ENCODE data around the gene CA5B.

- RRBS = no CpG with 5 or more reads among the region's 11 CpGs
CAGE:
- cytosol, long polyA plus RNA = no peak
- long polyA plus RNA = no peak
- nucleus, long polyA plus RNA = no peak
Observed at GRCh38 chrX:12954291-12954851, 20.5 kb upstream of the TMSB4X start.

GRCh38 chrX:12957318-12957527 is 17.7 kb upstream of the TMSB4X start:
- RRBS = no CpG with 5 or more reads among the region's 4 CpGs
CAGE:
- cytosol, long polyA plus RNA = no peak
- long polyA plus RNA = no peak
- nucleus, long polyA plus RNA = no peak

GRCh38 chrX:12968116-12968845 is 6.6 kb upstream of the TMSB4X start:
- RRBS = no CpG with 5 or more reads among the region's 12 CpGs
CAGE:
- cytosol, long polyA plus RNA = no peak
- long polyA plus RNA = no peak
- nucleus, long polyA plus RNA = no peak

GRCh38 chrX:12971324-12972235 is 3.3 kb upstream of the TMSB4X start:
- RRBS = no CpG with 5 or more reads among the region's 14 CpGs
CAGE:
- cytosol, long polyA plus RNA = no peak
- long polyA plus RNA = no peak
- nucleus, long polyA plus RNA = no peak

GRCh38 chrX:13051341-13051974 is 7.0 kb upstream of the FAM9C start:
- RRBS = no CpG with 5 or more reads among the region's 3 CpGs
CAGE:
- cytosol, long polyA plus RNA = no peak
- long polyA plus RNA = no peak
- nucleus, long polyA plus RNA = no peak

- RRBS = no CpG with 5 or more reads among the region's 2 CpGs
CAGE:
- cytosol, long polyA plus RNA = no peak
- long polyA plus RNA = no peak
- nucleus, long polyA plus RNA = no peak
Observed at GRCh38 chrX:13906087-13906553, 89.2 kb upstream of the GPM6B start.

DNA sequence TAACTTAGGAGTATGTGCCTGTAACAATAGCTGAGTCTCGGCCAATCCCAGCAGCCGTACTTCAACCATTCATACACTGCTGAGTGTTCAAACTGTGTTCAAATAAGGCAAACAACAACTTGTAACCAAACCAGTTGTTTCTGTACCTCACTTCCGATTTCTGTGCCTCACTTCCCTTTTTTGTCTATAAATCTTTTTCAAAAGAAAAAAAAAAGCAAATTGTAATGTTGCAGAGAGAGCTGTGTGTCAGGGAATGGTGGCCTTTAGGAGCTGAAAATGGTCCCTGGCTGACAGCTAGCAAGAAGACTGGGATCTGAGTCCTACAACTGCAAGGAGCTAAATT is 45.9 kb downstream of the GEMIN8 start:
- RRBS = no CpG with 5 or more reads among the region's 3 CpGs
CAGE:
- cytosol, long polyA plus RNA = no peak
- long polyA plus RNA = no peak
- nucleus, long polyA plus RNA = no peak

DNA sequence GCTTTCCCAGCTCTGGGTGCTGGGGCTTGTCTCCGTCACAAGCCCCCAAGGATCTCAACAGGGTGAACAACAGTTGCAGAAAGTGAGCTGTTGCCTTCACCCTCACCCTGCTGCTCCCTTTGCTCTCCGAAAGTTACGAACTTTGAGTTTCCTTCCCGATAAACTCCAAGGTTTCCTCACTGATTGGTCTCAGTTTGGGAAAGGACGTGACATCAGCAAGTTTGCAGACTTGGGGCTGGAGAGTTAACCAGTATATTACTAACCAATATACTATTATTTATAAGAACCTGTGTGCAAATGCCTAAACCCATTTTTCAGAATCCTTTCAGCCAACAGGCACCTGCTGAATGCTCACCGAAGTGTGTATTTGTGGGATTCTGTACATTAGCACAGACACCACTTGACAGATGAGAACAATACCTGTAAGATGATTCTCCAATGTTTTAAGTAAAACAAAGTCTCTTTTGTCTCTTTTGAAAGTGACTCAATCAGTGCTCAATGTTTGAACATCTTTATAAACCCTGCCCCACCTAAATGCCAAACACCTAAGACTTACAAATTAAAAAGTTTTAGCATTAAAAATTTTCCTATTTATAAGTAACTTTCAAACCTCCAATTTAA is 897 bp downstream of the ASB9 start:
- RRBS = no CpG with 5 or more reads among the region's 6 CpGs
CAGE:
- cytosol, long polyA plus RNA = no peak
- long polyA plus RNA = no peak
- nucleus, long polyA plus RNA = no peak

DNA sequence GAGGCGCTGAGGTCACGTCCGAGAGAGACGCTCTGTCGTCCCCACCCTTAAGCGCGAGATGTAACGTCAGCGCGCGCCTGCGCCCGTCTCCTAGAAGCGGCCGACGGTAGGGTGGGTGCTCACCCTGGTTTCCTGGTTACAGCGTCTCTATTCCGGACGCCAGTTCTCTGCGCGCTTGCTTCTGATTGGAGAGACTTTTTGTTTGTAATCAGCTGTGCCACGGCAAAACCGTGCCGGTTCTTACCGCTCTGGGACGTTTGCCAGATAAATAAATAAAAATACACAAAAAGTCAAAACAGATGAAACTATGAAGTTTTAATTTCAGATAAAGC is 274 bp upstream of the PIGA start:
- RRBS = 28% methylated on average over 7 of the region's 26 CpGs
CAGE:
- cytosol, long polyA plus RNA = no peak
- long polyA plus RNA = no peak
- nucleus, long polyA plus RNA = no peak

DNA sequence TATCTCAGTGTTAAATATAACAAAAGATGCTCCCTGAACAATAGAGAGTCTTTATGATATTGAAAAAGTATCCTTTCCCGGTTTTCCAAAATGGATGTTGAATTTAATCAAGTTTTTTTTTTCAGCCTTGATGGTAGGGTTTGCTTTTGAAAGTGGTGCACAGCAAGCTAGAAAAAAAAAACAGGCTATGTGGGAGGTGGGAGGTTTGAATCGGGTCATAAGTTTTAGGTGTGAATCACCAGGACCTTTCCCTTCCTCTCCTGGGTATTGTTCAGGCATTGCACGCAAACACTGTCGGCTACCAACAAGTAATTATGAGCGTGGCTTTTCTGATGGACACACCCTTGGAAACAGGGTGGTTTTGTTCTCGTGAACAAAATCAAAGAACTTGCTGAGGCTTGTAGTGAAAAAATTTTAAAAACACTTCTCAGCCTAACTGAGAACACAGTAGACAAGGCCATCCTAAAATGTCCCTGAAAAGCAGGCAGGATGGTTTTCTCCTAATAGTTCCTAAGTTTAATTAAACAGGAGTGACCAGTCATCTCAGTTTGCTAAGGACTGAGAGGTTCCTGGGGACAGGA is 18.1 kb downstream of the PIR start:
- RRBS = no CpG with 5 or more reads among the region's 6 CpGs
CAGE:
- cytosol, long polyA plus RNA = no peak
- long polyA plus RNA = no peak
- nucleus, long polyA plus RNA = no peak

DNA sequence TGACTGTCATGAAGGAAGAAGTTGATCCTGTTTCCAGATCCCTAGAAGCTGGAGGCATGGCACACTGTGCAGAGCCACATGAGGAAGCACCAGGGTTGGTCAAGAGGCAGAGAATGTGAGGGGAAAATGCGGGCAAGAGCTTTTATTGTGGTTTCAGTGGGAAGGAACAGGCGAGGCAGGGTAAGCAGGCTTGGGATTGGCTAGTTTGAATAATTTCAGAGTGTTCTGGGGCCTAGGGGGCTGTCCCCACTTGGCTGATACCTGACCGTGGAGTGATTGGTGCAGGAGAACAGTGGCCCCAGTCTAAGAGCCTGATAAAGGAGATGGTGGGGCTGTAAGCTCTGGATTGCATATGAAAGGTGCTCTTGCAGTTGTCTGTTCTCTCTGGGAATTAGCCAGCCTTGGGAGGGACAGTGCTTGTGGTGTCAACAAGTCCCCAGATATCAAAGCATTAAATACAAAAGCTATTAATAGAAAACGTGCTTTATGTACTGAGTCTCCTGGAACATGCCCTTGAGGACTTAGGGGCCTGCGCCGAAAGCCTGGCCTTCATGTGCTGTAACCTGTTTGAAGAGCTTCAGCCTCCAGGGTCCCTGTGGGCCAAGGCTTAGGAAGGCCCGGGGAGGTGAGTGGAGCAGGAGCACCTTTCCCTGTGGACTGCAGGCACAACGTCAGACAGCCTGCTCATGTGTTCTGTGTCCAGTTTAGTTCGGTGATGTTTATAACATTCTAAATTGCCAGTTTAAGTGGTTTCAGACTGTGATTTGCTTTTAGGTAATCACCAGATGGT is 30.4 kb upstream of the CLTRN start:
- RRBS = no CpG with 5 or more reads among the region's 9 CpGs
CAGE:
- cytosol, long polyA plus RNA = no peak
- long polyA plus RNA = no peak
- nucleus, long polyA plus RNA = no peak

DNA sequence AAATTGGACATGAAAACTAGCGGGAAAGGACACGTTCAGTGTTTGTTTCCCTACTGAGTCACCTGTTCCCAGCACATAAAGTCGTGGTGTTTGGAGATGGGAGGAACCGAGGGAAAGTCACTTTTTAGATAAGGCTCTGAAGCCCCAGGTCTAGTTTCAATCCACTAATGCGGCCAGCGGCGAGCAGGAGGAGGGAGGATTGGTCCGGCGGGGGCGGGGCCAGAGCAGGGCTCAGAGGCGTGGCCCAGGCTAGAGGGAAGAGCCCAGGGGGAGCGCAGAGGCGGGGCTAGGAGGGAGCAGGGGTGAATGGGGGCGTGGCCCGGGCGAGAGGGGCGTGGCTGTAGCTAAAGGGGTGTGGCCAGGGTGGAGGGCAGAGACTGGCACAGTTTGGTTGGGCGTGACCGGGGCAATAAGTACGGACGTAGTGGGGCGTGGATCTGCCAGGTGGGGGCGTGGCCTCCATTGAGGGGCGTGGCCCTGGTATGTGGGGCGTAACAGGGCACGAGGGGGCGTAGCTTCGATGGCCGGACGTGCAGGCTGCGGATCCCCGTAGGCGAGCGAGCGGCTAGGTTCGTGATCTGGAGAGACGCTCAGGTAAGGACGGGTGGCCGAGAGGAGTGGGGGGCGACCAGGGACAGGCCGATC is at the start of gene CA5B:
Gene CA5B (plus strand): TSS at position 512 of the 645 bp plus-strand sequence.
- RRBS = 5% methylated on average over 9 of the region's 41 CpGs
CAGE:
- cytosol, long polyA plus RNA = no peak
- long polyA plus RNA = no peak
- nucleus, long polyA plus RNA = no peak

DNA sequence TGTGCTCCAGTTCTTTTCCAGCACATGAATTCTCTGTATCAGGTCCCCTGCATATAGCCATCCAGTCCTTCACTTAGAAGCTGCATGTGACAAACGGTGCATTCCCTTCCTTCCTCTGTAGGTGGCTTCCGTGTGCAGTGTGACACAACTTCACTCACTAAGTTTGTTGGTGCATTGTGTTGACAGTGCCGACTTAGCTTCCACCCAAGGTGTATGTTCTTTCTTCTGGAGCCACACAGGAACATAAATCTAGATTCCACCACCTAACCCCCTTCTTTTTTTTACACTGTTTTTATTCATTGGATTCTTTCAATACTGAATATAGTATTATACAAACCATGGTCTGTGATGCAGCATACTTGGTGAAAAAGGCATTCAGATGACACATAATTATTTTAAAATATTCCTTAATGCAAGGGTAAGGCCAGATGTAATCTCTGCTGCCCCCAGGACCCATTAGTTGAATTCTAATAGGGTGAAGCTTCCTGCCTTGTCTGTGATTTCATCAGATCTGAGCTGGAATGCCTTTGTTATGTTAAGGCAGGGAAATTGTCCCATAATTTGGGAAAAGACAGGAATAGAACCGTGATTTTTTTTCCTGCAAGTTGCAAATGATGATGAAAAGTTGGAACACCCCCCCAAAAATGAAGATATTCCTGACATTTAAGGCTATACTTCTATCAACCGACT is 26.0 kb downstream of the ZRSR2 start:
- RRBS = no CpG with 5 or more reads among the region's 5 CpGs
CAGE:
- cytosol, long polyA plus RNA = no peak
- long polyA plus RNA = no peak
- nucleus, long polyA plus RNA = no peak

DNA sequence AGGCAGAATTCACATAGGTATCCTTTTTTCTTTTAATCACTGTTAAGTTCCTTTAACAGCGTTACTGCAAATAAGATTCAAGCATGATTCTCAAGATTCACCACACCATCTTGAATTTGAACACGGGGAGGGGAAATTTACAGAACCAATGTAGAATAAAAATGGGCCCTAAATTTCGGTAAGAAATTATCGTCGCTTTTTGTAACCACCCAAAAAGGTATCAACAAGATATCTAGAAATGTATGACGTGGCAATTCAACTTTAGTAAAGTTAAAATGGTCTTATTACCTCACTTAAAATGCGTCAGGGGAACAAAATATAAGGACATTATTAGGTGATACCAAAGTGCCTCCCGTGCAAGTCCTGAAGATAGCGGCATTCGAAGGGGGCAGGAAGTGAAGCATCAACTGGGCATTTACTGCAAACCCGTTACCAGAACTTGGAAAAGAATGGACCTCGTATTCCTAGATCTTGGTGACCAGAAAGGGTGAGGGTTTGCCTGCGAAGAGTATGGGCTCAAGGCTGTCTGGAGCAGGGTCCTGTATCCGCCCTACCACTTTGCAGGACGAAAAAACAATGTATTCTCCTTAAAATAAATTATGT is 1.0 kb downstream of the AP1S2 start:
- RRBS = no CpG with 5 or more reads among the region's 15 CpGs
CAGE:
- cytosol, long polyA plus RNA = no peak
- long polyA plus RNA = no peak
- nucleus, long polyA plus RNA = no peak

DNA sequence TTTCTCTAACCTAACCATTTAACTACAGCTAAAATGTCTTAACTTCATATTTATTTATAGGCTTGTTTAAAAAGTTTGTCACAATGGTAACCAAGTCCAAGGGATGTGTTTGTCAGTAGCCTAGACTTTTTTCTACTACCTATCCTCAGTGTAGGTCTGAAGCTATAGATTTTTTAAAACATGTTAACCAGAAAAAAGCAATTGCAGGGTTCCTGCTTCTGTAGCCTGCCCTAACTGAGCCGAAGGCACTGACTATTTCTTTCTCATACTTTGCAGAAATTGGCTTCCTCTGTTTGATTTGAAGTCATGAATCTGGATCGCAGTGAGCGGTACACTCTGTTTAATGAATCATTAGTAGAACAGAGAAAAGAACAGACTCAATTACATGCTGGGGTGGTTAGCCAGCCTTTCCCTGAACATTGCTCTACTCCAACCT is 18.7 kb upstream of the AP1S2 start:
- RRBS = no CpG with 5 or more reads among the region's 3 CpGs
CAGE:
- cytosol, long polyA plus RNA = no peak
- long polyA plus RNA = no peak
- nucleus, long polyA plus RNA = no peak

DNA sequence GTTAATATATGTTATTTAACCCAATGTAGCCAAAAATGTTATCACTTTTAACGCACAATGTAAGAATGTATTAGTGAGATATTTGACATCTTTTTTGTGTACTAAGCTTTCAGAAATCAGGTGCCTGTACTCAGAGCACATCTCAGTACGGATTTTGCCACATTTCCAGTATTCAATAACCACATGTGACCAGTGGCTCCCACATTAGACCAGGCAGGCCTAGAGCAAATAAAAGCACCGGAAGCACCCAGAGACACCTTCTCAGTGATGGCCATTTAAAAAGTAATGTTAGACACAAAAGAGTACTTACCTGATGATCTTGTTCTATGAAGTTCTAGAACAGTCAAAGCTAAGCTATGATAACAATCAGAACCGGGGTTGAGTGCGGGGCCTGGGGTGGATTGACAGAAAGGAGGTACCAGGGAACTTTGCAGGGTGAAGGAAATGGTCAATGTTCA is 1.2 kb downstream of the CTPS2 start:
- RRBS = 56% methylated on average over 2 of the region's 5 CpGs
CAGE:
- cytosol, long polyA plus RNA = no peak
- long polyA plus RNA = no peak
- nucleus, long polyA plus RNA = no peak

- RRBS = no CpG with 5 or more reads among the region's 4 CpGs
CAGE:
- cytosol, long polyA plus RNA = no peak
- long polyA plus RNA = no peak
- nucleus, long polyA plus RNA = no peak
Observed at GRCh38 chrX:16807979-16808548, 21.8 kb downstream of the TXLNG start.

DNA sequence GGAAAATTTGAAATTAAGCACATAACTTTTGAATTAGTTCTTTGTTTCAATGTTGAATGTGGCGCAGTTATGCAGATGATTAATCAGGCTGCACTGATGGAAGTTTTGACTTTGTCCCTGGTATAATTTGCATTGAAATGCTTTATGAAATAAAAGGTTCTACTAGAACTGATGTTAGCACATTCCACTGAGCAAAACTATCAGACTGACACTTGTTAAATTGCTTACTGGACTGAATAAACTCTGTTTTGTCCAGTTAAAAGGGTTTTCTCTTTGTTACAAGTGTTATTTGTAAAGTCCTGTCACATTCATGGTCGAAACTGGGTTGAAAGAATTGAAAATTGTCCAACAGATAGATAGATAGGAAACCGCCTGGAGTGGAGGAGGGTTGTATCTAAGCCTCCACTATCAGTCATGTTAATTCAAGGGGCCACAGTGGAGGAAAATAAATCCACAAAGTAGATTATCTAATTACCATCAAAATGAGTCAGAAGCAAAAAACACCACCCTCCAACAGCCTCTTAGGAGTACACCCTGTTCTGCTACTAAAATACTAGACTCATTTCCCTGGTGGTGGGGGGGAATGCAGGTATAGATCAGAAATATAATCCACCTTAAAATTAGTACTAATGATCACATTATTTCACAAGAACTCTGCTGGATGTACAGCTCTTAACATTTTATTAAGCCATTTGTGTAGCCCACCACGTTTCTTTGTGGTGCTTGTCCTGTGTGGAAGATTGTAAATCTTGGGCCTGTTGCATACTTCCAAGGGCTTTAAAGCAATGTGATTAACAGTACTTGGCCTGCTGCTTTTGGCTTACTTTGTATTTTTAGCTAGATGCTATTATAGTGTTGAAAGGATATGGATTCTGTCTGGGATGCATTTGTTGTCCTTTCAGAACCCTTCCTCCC is 26.9 kb downstream of the RBBP7 start:
- RRBS = no CpG with 5 or more reads among the region's 4 CpGs
CAGE:
- cytosol, long polyA plus RNA = no peak
- long polyA plus RNA = no peak
- nucleus, long polyA plus RNA = no peak

DNA sequence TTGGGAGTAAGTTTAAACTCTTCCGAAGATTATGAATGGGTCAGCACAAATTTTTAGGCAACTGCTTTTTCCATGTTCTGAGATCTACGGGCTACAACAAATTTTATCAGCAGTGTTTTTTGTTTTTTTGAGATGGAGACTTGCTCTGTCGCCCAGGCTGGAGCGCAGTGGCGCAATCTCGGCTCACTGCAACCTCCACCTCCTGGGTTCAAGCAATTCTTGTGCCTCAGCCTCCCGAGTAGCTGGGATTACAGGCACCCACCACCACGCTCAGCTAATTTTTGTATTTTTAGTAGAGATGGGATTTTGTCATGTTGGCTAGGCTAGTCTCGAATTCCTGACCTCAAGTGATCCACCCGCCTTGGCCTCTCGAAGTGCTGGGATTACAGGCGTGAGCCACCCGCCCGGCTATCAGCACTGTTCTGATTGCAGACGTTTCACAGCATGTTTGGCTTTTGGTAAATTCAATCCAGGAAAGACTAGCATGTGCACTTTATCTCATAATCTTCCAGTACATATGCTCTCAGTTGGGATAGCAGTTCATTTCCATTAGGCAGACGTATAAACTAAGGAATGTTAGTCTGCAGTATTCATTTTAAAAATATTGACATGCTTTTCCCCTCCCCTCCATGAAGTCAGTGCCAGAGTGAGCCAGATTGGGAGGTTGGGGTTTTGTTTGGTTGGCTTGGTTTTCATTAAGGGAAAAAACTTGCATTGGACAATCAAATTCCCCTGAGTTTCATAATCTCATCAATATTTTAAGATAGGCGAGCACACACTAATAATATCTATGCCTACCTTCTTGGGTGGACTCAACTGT is 202.9 kb downstream of the REPS2 start:
- RRBS = no CpG with 5 or more reads among the region's 17 CpGs
CAGE:
- cytosol, long polyA plus RNA = no peak
- long polyA plus RNA = no peak
- nucleus, long polyA plus RNA = no peak

DNA sequence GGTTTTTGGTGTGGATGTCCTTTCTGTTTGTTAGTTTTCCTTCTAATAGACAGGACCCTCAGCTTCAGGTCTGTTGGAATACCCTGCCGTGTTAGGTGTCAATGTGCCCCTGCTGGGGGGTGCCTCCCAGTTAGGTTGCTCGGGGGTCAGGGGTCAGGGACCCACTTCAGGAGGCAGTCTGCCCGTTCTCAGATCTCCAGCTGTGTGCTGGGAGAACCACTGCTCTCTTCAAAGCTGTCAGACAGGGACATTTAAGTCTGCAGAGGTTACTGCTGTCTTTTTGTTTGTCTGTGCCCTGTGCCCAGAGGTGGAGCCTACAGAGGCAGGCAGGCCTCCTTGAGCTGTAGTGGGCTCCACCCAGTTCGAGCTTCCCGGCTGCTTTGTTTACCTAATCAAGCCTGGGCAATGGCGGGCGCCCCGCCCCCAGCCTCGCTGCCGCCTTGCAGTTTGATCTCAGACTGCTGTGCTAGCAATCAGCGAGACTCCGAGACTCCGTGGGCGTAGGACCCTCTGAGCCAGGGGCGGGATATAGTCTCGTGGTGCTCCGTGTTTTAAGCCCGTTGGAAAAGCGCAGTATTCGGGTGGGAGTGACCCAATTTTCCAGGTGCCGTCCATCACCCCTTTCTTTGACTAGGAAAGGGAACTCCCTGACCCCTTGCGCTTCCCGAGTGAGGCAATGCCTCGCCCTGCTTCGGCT is 27.2 kb upstream of the NHS start:
- RRBS = no CpG with 5 or more reads among the region's 25 CpGs
CAGE:
- cytosol, long polyA plus RNA = no peak
- long polyA plus RNA = no peak
- nucleus, long polyA plus RNA = no peak